ENCODE results near the gene COMMD6.

DNA sequence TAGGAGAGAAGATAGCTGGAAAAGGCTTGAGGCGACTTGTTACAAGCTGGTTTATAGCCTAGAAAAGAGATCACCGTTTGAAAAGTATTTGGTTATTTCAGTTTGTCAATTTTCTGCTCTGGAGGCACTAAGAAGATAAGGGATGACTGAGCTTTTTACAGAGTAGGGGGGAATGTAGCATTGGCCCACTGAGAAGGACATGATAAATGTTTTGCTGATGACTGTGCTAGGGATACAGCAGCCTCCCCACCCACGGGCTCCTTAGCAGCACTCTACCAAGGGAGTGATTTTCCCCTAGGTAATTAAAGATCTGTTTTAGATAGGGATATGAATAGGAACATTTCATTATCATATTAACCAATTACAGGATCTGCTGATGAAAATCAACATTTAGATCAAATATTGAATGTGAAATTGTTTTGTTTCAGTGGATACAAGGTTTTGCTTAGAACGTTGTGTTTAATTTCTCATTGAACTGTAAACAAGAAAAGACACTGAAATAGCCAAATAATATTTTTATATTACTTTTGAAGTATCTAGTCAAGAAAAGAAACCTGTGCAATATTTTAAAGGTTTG lies 2.1 kb downstream of the KLF5 start:
- RRBS = no CpG with 5 or more reads among the region's 4 CpGs

- RRBS = no CpG with 5 or more reads among the region's 6 CpGs
Observed at GRCh38 chr13:73821363-73822014, 762.7 kb downstream of the KLF5 start.

DNA sequence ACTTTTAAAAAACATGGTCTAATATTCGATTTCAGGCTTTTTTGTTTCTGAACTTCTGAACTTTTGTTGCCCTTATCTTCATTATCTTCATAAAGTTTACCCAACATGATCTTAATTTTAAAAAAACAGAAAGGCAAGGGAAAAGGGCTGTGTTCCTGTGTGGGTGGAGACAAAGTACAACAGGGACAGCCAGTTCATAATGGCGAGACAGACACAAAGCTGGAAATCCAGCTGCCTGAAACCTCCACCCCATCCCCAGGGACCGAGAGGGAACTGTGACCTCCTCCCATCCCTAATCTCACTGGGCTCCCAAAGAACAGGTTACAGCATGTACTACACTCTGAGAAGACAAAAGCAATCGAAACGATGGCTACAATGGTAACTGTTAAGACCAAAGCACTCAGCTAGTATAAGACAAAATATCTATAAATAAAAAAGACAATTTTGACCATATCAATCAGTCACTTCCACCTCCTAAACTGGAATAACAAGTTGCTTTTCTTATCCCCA lies 998.4 kb downstream of the KLF5 start:
- RRBS = no CpG with 5 or more reads among the region's 5 CpGs

DNA sequence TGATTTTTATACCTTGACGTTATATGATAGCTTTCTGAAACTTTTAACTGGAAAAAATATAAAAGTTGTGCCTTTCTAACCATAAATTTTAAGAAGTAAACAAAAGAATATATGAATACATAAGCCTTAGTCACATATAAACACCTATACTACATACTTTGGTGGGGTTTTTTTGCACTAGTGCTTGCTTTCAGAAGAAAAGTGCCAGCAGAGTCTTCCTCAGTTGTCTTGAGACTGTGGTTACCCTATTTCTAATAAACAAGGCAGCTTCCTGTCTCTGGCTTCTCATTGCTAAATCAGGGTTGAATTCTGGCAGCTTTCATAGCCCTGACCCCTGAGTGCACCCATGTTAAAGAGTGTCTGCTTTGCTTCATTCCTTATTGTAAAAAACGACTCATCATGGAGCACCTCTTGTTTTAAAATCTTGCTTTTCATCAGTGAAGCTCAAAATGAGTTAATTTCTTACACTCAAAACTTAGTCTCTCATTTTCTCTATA lies 1003.1 kb downstream of the KLF5 start:
- RRBS = no CpG with 5 or more reads among the region's 2 CpGs

- RRBS = no CpG with 5 or more reads among the region's 12 CpGs
Observed at GRCh38 chr13:74289974-74290988, 1191.7 kb downstream of the TBC1D4 start.

DNA sequence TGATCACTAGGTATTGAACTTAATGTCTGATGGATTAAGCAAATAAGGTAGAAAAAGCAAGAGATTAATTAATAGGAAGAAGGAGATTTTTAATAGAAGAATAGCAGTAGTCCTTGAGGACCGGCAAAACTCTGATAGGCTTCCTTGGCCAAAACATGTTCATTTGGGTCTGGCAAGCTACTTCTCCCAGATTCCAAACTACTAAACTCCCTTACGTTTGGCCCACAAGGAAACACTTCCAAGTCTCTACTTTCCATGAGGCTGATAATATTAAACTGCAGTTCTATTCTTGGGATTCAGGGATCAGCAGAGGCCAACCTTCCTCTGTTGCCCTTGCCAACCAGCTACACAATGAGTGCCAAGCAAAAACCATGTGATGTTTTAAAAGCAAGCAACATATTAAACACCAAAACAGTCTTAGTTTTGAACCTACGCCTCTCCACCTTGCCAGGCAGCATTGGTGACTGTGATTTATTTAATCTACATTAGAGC lies 287.3 kb downstream of the TBC1D4 start:
- RRBS = no CpG with 5 or more reads among the region's 3 CpGs

- RRBS = no CpG with 5 or more reads among the region's 8 CpGs
Observed at GRCh38 chr13:75312005-75313068, 169.6 kb downstream of the TBC1D4 start.

DNA sequence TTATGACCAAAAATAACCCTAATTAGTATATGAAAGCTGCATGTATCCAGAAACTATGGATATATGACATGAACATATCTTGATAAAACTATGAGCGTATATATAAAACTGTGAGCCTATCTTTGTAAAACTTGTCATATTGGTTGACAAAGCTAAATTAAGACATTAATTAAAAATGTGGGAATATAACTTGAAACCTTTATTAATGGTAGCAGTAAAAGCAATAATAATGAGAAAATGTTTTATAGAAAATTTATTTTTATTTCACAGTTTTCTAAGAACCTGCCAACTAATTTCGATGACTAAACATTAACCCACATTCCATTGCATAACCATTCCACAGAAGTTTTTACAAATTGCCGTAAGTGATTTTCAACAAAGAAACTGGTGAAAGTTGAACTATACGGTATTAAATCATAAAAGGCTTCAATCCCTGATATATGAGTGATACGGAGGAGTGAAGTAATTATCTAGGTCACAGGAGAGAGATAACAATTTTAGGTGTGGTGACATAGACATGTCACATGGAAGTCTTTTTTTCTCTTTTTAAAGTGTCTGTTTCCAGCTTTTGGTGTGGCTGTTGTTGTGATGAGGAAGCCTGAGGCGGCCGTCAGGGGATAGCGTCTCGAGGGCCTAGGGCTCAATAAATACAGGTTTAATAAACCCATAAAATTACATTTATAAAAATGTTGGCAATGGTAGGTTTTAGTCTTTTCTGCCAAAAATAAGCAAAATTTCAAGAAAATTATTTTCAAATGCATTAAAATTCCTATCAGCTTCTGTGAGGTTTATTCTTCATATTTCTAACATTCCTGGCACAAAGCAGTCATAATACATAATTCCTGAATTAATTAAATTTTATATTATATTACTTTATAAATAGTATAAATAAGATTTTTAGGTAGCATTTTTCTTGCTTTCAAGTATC lies 29.4 kb downstream of the TBC1D4 start:
- RRBS = no CpG with 5 or more reads among the region's 9 CpGs

DNA sequence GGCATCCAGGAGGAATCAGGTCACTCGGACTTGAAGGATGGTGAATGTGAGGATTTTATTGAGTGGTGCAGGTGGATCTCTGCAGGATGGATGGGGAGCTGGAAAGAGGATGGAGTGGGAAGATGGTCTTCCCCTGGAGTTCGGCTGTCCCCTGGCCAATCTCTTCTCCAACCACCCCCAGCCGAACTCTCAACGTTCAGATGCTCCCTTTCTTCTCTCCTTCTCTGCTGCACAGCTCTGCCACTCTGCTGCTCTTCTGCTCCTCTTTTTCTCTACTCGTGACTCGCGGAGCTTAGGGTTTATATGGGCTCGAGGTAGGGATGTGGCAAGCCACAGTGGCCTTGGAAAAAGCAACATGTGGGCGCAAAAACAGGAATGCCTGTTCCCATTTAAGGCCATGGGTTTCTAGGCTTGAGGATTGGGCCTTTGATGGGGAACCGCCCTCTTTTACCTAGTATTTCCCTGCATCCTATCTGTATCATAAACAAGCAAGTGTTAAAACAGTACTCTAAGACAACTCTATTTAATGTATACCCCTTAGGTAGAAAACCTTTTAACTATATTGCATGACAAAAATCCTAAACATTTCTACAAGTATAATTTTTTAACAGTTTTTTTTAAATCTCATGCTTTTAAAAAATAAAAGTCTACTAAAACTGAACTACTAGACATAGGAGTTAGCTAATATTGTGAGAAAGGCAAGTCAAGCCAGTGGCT lies 23.7 kb downstream of the TBC1D4 start:
- RRBS = no CpG with 5 or more reads among the region's 10 CpGs

GRCh38 chr13:75537282-75537973 lies at the start of gene COMMD6:
Gene COMMD6, minus strand, starts transcription at chr13:75537841.
- RRBS = 9% methylated on average over 1 of the region's 38 CpGs

- RRBS = no CpG with 5 or more reads among the region's 2 CpGs
Observed at GRCh38 chr13:75724616-75725051, 88.5 kb downstream of the LMO7 start.

- RRBS = no CpG with 5 or more reads among the region's 13 CpGs
Observed at GRCh38 chr13:75803937-75804736, 168.0 kb downstream of the LMO7 start.

DNA sequence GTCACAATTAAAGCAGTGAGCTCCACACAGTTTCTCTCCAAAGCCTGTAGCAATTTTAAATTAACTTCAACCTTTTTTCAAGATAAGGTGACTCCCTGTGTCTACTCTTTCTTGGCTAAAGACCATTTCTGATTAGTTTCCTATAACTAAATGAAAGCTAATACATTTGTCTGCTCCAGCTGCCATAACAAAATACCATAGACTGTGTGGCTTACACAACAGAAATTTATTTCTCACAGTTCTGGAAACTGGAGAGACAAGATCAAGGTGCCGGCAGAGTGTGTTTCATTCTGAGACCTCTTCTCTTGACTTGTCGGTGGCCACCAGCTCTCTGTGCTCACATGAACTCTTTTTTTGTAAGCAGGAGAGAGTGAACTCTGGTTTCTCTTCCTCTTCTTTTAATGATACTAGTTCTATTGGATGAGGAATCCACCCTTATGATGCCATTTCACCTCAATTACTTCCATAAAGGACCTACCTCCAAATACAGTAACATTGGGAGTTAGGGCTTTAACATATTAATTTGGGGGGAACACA lies 11.8 kb downstream of the KCTD12 start:
- RRBS = no CpG with 5 or more reads among the region's 2 CpGs

- RRBS = no CpG with 5 or more reads among the region's 1 CpG
Observed at GRCh38 chr13:76882814-76883077, 3.5 kb downstream of the KCTD12 start.

DNA sequence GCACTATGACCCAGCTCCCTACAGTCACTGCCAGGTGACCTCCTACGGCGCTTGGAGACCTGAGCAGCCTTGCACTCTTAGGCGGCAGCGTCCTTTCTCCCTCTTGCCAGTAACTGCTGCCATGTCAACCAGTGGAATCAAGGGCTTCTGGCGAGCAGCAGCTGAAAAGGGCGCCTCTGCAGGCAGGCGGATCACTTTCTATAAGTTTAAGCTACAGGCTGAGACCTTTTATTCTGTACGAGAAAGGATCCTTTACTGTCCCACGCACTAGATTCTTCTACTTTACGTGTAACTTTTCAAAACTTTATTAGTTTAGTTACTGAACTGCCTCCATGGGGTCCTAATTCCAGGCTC lies 2.0 kb downstream of the KCTD12 start:
- RRBS = no CpG with 5 or more reads among the region's 10 CpGs

- RRBS = no CpG with 5 or more reads among the region's 3 CpGs
Observed at GRCh38 chr13:77006551-77006936, 14.7 kb downstream of the CLN5 start.

GRCh38 chr13:77022260-77022682 lies 4.7 kb downstream of the FBXL3 start:
- RRBS = no CpG with 5 or more reads among the region's 3 CpGs

- RRBS = no CpG with 5 or more reads among the region's 2 CpGs
Observed at GRCh38 chr13:77136436-77136885, 109.5 kb upstream of the FBXL3 start.

GRCh38 chr13:77163960-77164478 lies 137.1 kb upstream of the FBXL3 start:
- RRBS = no CpG with 5 or more reads among the region's 3 CpGs

GRCh38 chr13:77298032-77298724 lies 28.7 kb downstream of the MYCBP2 start:
- RRBS = no CpG with 5 or more reads among the region's 8 CpGs

Data from non-pigmented ciliary epithelial cell (primary cell).